Endothelial cell of umbilical vein (primary cell): Measurements from ENCODE around the gene CYP2C8.

DNA sequence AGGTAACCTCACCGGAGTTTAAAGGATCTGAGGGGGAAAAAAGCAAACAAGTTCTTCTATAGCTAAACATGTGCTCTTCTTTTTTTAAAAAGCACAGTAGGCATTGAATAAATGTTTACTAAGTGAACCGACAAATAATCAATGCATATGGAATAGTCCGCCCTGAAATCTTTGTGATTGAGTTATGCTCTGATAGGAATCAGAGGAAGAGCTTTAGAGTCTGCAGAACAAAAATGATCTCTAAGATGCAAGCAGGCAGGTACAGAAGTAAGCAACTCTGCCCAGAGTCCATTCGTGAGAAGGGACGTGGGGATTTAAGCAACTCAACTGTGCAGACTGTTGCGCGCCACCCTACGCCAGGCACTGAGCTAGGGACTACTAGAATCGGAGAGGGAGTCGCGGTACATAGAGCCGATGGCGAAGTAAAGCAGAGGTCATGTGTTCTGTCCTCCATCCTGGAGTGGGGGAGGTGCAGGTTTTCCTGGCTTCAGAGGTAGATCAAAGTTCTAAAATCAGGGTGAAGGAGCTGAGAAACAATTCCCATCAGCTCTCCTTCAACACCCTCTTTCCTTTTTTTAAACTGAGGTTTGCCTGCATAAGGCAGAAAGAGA lies 23.1 kb downstream of the SLC35G1 start:
- PRO-cap = no peak
CAGE:
- cytosol, long polyA minus RNA = no peak
- cytosol, long polyA plus RNA = no peak
- long polyA plus RNA = no peak
- nucleus, long polyA minus RNA = no peak
- nucleus, long polyA plus RNA = no peak

GRCh38 chr10:94004895-94005384 lies 11.2 kb downstream of the PLCE1 start:
- PRO-cap = no peak
CAGE:
- cytosol, long polyA minus RNA = no peak
- cytosol, long polyA plus RNA = no peak
- long polyA plus RNA = no peak
- nucleus, long polyA minus RNA = no peak
- nucleus, long polyA plus RNA = no peak

GRCh38 chr10:94327473-94328505 lies 35.0 kb downstream of the NOC3L start:
- PRO-cap = no peak
CAGE:
- cytosol, long polyA minus RNA = no peak
- cytosol, long polyA plus RNA = no peak
- long polyA plus RNA = no peak
- nucleus, long polyA minus RNA = no peak
- nucleus, long polyA plus RNA = no peak

GRCh38 chr10:94358033-94359321 lies 4.3 kb downstream of the NOC3L start:
- PRO-cap = no peak
CAGE:
- cytosol, long polyA minus RNA = no peak
- cytosol, long polyA plus RNA = no peak
- long polyA plus RNA = no peak
- nucleus, long polyA minus RNA = no peak
- nucleus, long polyA plus RNA = no peak

GRCh38 chr10:94495596-94495953 lies 50.0 kb upstream of the HELLS start:
- PRO-cap = no peak
CAGE:
- cytosol, long polyA minus RNA = no peak
- cytosol, long polyA plus RNA = no peak
- long polyA plus RNA = no peak
- nucleus, long polyA minus RNA = no peak
- nucleus, long polyA plus RNA = no peak

DNA sequence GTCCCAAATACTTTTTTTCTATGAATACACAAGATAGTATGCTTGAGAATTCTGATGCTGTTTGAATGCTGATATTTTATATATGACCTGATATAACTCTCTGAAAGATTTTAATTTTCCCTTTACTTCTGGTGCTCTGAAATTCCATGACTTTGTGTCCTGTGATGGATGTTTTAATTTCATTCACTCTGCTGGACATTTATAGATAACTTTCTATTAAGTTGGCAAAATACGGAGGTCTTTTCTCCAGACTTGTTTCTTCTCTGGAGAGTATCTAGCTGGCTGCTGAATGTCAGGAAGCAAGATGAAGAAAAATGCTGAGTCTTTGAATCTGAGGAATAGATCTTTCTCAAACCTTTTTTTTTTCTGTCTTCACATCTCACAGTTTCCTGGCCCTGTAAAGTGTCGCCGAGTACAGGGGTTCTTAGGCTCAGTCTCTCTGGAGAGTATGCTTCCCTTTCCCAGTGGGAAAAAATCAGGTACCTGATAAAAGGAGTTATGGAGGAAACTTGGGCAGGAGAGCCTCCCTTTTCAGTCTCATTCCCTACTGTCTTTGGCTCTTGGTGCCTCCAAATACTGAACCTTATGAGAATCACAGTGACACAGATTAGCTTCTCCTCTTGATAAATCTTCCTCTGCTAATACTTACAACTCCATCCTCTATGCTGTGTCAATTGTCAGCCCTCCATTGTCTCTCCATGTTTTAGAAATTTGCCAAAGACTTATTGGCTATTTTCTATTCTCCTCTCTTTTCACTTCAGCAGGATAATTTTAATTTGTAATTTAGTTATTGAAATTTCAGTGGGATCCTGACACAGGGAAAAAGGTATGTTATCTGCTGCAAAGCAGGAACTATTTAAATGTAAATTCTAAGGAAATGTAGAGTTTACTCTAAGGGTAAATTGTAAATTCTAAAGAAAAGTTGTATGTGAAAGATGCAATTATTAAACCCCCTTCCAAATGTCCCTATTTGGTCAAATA lies 24.7 kb downstream of the CYP2C8 start:
- PRO-cap = no peak
CAGE:
- cytosol, long polyA minus RNA = no peak
- cytosol, long polyA plus RNA = no peak
- long polyA plus RNA = no peak
- nucleus, long polyA minus RNA = no peak
- nucleus, long polyA plus RNA = no peak

GRCh38 chr10:95068760-95069785 lies at the start of gene CYP2C8:
Gene CYP2C8, minus strand, starts transcription at chr10:95069497.
- PRO-cap = no peak
CAGE:
- cytosol, long polyA minus RNA = no peak
- cytosol, long polyA plus RNA = no peak
- long polyA plus RNA = no peak
- nucleus, long polyA minus RNA = no peak
- nucleus, long polyA plus RNA = no peak

DNA sequence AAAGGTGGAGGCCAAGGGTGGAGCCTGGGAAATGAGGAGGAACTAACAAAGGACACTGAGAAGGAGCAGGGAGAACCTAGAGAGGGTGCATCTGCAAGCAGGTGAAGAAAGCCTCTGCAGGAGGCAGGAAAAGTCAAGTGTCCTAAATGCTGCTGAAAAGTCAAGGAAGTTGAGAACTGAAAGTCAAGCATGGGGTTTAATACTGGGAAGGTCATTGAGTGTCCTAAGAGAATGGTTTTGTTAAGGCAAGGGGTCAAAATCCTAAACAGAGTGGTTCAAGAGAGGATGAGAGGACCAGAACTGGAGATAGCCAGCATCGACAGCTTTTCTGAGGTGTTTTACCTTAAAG lies 13.3 kb upstream of the PDLIM1 start:
- PRO-cap = no peak
CAGE:
- cytosol, long polyA minus RNA = no peak
- cytosol, long polyA plus RNA = no peak
- long polyA plus RNA = no peak
- nucleus, long polyA minus RNA = no peak
- nucleus, long polyA plus RNA = no peak

- PRO-cap = no peak
CAGE:
- cytosol, long polyA minus RNA = no peak
- cytosol, long polyA plus RNA = no peak
- long polyA plus RNA = no peak
- nucleus, long polyA minus RNA = no peak
- nucleus, long polyA plus RNA = no peak
Observed at GRCh38 chr10:95328577-95329444, 38.0 kb upstream of the PDLIM1 start.

DNA sequence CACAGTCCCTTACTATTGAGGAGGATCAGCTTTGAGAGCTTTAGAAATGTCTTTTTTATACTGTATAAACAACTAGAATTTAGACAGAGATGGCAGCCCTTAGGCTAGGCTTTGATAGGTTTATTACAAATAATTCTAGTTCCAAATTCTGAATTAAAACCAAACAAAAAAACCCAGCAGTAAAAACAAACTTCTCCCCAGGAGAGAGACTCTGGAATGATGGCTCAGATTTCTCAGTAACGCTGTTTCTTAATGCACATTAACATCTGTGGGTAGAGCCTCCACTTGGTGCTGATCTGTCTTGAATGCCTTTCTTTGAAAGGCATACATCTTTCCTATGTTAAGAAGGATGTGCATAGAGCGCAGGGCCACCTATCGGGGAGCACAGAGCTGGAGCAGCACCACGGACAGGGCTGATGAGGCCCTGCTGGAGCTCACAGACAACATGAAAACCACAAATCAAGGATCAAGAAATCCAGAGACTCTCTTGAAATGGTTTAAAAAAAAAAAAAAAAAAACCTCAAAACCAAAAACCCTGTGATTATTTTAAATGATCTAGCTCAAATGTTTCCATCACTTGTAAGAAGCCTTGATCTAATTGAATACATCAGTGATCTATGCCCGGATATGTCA lies 101.1 kb upstream of the PDLIM1 start:
- PRO-cap = no peak
CAGE:
- cytosol, long polyA minus RNA = no peak
- cytosol, long polyA plus RNA = no peak
- long polyA plus RNA = no peak
- nucleus, long polyA minus RNA = no peak
- nucleus, long polyA plus RNA = no peak

- PRO-cap = no peak
CAGE:
- cytosol, long polyA minus RNA = no peak
- cytosol, long polyA plus RNA = no peak
- long polyA plus RNA = no peak
- nucleus, long polyA minus RNA = no peak
- nucleus, long polyA plus RNA = no peak
Observed at GRCh38 chr10:95409628-95409827, 118.7 kb upstream of the PDLIM1 start.

DNA sequence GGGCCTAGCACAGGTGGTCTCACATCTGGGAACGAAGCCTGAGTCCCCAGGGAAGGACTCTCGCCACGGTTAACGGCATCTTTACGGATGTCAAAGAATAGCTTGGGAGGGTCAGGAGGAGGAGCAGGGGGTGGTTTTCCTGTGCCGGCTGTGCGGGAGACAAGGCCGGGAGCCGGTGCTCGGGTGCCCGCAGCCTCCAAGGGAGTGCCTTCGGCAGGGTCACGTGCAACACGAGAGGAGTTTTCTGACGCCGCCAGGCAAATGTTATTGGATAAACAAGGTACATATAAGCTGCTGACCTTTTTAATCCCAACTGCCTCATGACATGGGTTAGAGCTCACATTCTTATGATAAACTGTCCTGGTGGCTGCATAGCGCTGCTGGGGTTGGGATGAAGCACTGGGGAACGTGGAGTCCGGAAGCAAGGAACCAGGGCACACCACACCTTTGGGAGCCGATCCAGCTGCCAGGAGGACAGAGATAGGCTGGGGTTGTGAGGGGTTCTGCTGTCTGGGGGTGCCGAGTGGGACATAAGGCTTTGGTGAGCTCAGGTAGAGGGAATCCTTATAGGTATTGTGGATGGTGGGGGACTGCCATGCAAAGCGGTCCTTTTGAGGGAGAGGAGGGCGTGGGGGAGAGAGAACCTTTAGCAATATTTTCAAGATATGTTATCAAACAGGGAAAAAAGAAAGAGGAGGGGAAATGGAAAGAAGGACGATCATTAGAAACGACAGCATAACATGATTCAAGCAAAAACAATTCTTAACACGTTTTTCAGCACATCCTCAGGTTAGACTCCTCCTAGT lies 124.9 kb upstream of the PDLIM1 start:
- PRO-cap = no peak
CAGE:
- cytosol, long polyA minus RNA = no peak
- cytosol, long polyA plus RNA = no peak
- long polyA plus RNA = no peak
- nucleus, long polyA minus RNA = no peak
- nucleus, long polyA plus RNA = no peak

DNA sequence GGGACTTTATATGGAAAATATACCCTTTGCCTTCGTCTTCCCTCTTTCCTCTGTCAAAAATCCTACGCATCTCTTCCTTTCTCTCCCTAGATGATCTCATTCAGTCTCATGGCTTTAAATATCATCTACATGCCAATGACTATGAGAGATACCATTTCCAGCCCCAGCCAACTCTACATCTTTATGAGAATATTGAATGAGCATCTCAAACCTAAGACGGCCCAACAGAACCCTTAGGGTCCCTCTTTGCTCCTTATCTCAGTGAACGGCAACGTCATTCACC lies 72.8 kb downstream of the SORBS1 start:
- PRO-cap = no peak
CAGE:
- cytosol, long polyA minus RNA = no peak
- cytosol, long polyA plus RNA = no peak
- long polyA plus RNA = no peak
- nucleus, long polyA minus RNA = no peak
- nucleus, long polyA plus RNA = no peak

GRCh38 chr10:95501395-95502379 lies 59.5 kb downstream of the SORBS1 start:
- PRO-cap = no peak
CAGE:
- cytosol, long polyA minus RNA = no peak
- cytosol, long polyA plus RNA = no peak
- long polyA plus RNA = no peak
- nucleus, long polyA minus RNA = no peak
- nucleus, long polyA plus RNA = no peak

- PRO-cap = no peak
CAGE:
- cytosol, long polyA minus RNA = no peak
- cytosol, long polyA plus RNA = no peak
- long polyA plus RNA = no peak
- nucleus, long polyA minus RNA = no peak
- nucleus, long polyA plus RNA = no peak
Observed at GRCh38 chr10:95502655-95503520, 58.3 kb downstream of the SORBS1 start.

DNA sequence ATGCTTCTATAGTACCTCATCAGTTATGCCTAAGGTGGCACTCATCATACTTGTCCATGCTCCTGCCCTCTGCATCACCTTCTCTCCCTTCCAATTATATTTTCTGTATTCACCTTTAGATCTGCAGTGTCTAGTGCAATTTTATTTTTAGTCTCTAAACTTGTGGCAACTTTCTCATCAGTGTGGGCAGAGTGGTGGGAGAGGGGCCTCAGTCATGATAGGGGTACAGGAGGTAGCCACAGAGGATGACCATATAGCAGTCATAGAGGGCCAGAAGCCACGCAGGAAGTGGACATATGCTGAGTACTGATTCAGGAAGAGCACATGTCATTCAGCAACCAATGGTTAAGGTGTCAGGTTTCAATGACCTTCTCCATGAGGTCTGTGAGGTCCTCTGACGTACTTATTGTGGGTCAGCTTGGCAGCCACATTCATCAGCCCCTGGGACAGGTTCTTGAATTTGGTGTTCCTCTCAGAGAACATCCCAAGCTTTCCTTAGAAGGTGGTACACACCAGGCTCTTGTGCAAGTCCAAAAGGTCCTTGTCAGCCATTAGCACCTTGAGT lies 2.6 kb downstream of the ENTPD1 start:
- PRO-cap = no peak
CAGE:
- cytosol, long polyA minus RNA = no peak
- cytosol, long polyA plus RNA = no peak
- long polyA plus RNA = no peak
- nucleus, long polyA minus RNA = no peak
- nucleus, long polyA plus RNA = no peak

DNA sequence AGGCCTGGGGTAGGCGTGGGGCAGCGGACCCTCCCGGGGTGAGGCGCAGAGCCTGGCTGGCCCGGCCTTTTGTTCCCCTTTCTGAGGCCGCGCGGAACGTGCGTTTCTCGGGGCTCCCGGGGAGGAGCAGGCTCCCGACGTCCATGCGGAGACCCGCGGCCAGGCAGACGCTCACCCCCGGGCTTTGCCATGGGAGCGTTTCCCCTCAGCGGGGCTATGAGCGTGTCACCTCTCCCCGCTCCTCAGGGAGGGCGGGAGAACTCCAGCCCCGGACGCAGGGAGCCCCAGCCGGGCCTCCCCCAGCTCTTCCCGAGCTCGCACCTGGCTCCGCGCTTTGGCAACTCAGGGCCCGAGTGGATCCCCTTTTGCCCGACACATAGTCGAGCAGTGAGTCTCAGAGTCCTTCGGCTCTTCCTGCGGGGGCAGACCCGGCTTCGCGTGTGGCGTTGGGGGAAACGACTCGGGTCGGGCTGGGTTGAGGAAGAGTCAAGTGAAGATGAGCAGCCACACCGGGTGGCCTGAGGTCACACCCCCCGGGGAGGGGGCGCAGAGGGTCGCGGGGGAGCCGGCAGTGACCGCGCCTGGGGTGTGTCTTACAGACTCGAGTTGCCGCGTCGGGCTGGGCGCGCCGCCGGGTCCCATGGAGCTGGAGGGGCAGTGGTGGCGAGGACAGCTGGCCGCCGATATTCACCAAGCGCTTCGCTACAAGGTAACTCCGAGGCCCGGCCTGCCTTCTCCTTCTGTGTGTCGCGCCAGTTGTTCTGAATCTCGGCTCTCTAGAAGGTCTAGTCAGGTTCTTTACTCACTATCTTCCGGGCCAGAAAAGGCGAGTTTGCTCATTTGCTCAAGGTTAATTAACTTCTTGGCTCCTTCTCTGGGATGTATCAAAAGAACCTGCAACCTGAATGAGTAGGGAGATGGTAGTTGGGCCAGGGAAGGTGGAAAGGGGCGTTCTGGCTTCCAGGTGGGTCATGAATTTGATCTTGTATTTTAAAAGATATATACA lies 674 bp downstream of the CCNJ start:
- PRO-cap = no peak
CAGE:
- cytosol, long polyA minus RNA = no peak
- cytosol, long polyA plus RNA = no peak
- long polyA plus RNA = no peak
- nucleus, long polyA minus RNA = start-site peak on the plus strand centred at position 381 of the sequence, 89 bp wide, 17 reads; start-site peak on the plus strand centred at position 653 of the sequence, 9 bp wide, 19 reads; start-site peak on the minus strand centred at position 865 of the sequence, 308 bp wide, 12 reads; start-site peak on the plus strand centred at position 822 of the sequence, 15 bp wide, 17 reads; start-site peak on the plus strand centred at position 945 of the sequence, 13 bp wide, 48 reads
- nucleus, long polyA plus RNA = no peak

DNA sequence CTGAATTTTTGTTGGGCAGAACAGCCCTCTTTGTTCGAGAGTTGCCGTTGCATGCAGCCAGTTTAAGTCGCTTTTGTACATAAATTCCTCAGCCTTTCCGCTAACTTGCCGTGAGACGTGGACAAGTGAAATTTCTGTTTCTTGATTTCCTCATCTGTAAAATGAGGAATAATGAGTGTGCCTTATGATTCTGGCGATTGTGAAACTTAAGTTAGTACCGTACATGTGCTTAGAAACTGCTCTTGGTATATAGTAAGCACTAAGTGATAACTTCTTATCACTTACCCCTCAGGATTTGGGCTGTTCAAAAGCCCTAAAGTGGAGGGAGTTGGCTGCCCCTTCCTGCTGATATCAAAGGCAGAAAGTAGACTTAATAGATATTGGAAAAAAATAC lies 1.4 kb downstream of the CCNJ start:
- PRO-cap = bidirectional peak, plus-strand start at position 91 of the sequence, minus-strand start at position 75 of the sequence
CAGE:
- cytosol, long polyA minus RNA = no peak
- cytosol, long polyA plus RNA = no peak
- long polyA plus RNA = no peak
- nucleus, long polyA minus RNA = no peak
- nucleus, long polyA plus RNA = no peak

DNA sequence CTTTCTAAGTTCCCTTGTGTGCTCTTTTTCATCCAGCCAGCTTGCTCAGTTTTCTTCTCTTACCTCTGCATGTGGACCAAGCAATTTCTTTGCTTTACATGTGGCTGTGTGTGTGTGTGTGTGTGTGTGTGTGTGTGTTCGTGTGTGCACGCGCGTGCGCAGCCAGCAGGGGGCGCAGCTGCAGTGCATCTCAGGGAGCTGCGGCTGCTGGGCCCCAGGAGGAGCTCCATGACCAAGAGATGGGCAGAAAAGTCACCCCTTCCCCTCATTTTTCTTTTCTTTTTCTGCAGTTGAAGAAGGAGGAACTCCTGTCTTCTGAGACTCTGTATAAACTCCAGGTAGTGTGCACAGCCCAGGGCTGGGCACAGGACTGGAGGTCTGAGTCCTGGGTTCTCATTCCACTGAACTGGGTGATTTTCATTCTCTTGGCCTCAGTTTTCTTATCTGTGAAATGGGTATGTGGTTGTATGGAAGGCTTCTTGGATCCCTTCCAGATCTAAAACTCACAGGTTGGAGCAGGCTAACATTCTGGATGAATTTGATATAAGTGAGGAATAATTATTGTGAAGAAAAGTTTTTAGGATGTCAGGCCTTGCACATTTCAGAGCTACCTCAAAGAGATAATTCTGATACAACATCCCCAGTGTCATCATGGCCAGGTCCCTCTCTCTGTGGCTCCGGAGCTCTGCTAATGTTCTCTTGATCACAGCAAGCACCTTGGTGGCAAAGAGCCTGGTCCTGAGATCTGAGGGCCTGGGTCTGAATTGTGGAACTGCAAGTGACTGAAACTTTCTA lies 41.6 kb downstream of the BLNK start:
- PRO-cap = no peak
CAGE:
- cytosol, long polyA minus RNA = no peak
- cytosol, long polyA plus RNA = no peak
- long polyA plus RNA = no peak
- nucleus, long polyA minus RNA = no peak
- nucleus, long polyA plus RNA = no peak

DNA sequence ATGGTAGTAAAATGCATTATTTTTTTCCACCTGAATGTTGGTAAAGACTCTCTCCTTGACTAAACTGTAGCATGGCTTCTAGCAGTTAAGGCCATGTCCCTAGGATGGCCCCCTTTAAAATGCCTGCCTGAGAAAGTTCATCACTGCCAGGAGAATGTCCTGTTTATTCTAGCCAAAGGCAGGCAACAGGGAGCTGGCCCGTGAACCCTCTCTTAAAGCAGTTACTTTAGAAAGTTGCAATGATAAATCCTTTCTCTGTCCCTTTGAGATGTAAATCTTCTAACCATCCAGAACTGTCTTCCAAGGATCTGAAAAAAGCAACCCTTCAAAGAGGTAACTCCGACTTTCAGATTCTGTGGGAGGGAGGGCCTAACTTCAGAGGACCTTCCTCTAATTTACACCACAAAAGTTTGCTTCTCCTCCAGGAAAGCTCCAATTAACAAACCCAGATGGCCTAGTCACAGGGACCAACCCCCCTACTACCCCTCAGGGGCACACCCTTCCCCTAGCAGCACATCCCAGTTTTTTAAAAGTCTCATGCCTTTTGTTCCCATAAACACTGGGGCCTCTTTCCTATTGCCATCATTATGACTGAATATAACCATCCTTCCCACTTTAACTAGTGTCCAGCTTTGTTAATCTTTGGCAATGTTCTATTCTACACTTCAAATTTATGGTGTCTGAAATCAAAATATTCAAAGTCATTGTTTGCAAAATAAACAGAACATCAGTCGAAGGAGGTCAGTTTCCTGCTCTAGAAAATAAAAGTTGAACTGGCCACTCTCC lies 5.6 kb downstream of the DNTT start:
- PRO-cap = no peak
CAGE:
- cytosol, long polyA minus RNA = no peak
- cytosol, long polyA plus RNA = no peak
- long polyA plus RNA = no peak
- nucleus, long polyA minus RNA = no peak
- nucleus, long polyA plus RNA = no peak